IMR-90 (cell line): ENCODE measurements around a stretch of chr16.

- RRBS: 69% methylated on average over 4 of the region's 13 CpGs
CAGE:
- cytosol, long polyA plus RNA: no peak
- long polyA plus RNA: no peak
- nucleus, long polyA plus RNA: no peak
These were observed 176.9 kb downstream of the FOXL1 start for GRCh38 chr16:86755286-86755687.

DNA sequence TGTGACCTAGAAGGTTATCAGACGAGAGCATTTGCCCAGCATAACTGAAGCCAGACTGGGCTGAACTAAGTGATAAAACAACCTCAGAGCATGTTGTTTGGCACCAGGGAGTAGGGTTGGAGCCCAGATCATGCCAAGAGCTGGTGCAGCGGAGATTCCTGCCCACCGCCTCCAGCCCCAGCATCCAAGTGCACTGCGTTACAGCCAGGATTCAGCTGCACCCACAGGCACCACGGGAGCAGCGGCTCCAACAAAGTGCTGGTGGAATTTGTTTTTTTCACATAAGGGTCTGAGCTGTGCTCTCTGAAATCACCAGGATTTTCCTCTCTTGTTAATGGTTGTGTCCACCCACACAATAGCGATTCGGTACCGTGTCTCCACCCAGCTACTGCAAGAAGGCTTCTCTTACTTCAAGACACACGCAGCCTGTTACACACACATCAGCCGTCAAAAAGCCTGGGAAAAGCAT, 273.8 kb downstream of the C16orf95 start:
- RRBS: no CpG with 5 or more reads among the region's 11 CpGs
CAGE:
- cytosol, long polyA plus RNA: no peak
- long polyA plus RNA: no peak
- nucleus, long polyA plus RNA: no peak

- RRBS: no CpG with 5 or more reads among the region's 20 CpGs
CAGE:
- cytosol, long polyA plus RNA: no peak
- long polyA plus RNA: no peak
- nucleus, long polyA plus RNA: no peak
These were observed 10.5 kb upstream of the C16orf95 start for GRCh38 chr16:87327491-87328212.

DNA sequence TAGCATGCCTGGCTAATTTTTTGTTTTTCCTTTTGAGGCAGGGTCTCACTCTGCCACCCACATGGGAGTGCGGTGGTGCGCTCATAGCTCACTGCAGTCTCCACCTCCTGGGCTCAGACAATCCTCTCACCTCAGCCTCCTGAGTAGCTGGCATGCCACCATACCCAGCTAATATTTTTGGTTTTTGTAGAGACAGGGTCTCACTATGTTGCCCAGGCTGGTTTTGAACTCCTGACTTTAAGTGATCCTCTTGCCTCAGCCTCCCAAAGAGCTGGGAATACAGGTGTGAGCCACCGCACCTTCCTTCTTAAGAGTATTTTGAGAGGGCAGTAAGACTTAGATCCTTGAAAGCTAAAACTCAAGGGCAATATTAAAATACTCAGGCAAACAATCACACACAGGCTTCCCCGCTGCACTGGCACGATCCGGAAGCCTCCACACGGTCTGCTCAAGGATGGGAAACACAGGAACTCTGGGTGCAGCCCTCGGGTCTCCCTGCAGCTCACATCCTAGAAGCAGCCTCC, 24.9 kb upstream of the C16orf95 start:
- RRBS: no CpG with 5 or more reads among the region's 8 CpGs
CAGE:
- cytosol, long polyA plus RNA: no peak
- long polyA plus RNA: no peak
- nucleus, long polyA plus RNA: no peak

DNA sequence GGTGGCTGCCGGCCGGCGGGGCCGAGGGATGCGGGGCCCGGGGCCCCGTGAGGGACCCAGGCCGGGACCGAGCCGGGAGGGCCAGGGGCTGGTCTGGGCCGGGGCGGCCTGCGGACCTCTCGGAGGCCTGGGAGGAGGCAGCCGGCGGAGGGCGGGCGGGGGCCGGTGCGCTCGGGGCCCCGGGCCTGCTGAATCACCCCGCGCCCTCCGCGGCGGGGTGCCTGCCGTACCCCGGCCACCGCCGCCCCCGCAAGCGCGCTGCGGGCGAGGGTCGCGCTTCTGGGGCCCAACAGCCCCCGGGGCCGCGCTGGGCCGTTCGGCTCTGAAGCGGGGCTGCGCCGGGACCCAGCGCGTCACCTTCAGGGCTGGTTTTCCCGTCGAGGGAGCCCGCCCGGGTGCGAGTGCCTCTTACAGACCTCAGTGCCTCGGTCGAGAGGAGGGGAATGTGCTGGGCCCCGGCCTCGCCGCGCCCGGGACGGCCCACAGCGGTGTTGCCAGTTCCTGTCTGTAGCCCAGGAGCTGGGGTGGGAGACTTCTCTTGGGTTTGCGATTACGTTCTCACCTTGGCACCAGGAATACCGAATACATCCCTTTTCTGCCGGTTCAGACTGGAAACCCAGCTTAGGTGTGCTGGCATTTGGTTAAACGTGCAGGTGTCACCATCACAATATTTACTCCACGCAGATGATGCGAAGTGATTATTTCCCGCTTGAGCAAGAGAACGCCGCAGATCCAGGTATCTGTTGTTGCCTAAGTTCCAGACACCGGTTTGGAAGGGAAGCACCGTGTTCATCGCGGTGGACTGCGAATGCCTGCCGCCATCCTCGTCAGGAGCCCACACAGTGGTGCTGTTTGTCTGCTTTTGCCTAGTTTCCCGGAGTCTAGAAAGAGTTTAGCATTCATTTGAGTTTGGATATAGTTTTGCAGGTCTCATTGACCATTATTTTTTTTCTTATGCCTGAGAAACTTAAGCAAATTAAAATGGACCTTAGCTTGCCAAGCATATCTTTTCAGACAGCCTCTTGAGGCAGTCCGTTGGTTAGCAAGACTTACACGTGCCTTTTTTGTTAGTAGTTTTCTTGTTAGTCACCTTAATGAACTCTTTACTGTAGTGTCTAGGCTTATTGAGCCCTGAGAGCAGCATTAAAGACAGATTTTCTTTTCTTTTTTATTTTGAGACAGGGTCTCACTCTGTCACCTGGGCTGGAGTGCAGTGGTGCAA, 859 bp downstream of the MAP1LC3B start:
- RRBS: 2% methylated on average over 45 of the region's 82 CpGs
CAGE:
- cytosol, long polyA plus RNA: no peak
- long polyA plus RNA: no peak
- nucleus, long polyA plus RNA: no peak

DNA sequence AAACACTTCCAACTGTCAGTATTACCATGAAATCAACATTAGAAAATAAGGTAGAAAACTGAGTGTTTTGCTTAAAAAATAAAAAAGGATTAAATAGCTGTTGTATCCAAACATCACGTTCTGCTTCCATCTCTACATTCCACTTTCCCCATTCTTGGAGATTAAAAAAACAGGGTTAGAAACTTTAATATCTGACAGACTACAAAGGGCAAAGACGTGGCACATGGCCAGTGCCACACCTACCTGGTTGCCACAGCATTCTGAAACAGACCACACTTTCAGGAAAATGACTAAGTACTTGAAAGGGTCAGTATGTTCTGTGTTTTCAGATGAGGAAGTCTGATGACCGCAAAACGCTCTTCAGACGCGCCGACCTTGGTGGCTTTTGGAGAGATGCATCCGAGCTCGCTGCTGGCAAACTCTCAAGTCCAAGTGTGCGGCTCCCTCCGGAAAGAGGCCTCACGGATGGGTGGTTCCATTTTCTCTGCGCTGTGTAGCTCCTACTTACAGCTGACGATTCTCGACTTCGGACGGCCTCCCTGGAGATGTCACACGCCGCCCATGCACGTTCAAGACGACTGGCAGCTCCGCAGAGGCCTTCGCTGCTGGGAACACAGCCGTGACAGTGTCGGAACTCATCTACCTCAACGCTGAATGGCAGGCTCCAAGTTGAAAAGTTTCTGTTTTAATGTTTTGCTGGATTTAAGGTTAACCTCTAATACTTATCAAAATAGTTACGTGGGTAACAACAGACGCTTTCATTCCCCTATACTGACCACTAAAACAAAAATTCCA, 15.5 kb downstream of the MAP1LC3B start:
- RRBS: no CpG with 5 or more reads among the region's 28 CpGs
CAGE:
- cytosol, long polyA plus RNA: no peak
- long polyA plus RNA: no peak
- nucleus, long polyA plus RNA: no peak

GRCh38 chr16:87409713-87410414, 17.7 kb downstream of the MAP1LC3B start:
- RRBS: no CpG with 5 or more reads among the region's 16 CpGs
CAGE:
- cytosol, long polyA plus RNA: no peak
- long polyA plus RNA: no peak
- nucleus, long polyA plus RNA: no peak

DNA sequence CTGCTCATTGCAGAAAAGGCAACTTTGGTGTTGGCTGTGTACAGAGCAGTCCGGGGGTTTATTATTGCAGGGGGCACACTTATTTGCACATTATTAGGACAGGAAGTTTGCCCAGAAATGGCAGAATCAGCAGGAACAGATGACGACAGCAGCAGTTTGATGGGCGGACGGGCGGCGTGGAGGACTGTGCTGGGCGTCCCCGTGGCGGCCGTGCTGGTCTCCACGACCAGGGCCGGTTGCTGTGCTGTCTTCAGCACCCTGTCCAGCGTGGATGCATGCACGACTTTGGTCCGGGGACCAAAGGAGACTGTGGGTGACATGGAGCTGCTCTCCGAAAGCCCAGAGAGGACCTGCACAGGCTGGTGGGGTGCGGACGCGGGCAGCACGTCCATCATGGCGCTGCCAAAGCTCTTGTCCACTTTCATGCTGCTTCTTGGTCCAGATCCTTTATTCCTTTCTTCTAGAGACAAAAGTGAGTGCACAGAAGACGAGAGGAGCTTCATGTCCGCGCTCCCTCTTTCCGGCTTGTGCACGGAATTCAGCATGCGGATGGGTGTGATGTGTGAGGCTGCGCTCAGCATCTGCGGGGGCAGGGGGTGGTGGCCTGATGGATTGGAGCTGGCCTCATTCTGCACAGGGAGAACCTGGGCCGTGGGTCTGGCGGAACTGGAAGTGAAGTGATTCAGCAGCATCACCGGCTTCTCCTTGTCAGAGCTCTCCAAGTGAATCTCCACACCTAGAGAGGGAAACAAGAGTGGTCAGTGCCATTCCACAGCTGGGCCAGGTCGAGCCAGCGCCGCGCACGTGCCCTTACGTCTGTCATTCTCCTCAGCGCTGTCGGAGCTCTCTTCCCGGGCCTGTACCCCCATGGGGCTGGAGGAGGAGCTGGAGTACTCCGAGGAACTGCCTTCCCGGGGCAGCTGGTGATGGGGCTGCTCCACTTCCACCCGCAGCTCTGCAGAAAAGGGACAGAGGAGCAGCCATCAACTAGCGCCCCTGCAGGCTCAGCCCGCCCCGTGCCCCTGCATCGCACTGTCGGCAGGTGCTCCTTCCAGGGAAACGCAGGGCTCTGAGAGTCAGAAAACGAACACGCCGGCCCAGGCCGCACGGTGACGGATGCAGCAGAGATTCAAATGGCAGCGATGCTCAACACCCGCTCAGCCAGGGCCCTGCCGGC, 20.5 kb downstream of the MAP1LC3B start:
- RRBS: 86% methylated on average over 7 of the region's 59 CpGs
CAGE:
- cytosol, long polyA plus RNA: no peak
- long polyA plus RNA: no peak
- nucleus, long polyA plus RNA: start-site peak on the plus strand centred at position 596 of the sequence, 104 bp wide, 5 and 15 reads in 2 replicates

DNA sequence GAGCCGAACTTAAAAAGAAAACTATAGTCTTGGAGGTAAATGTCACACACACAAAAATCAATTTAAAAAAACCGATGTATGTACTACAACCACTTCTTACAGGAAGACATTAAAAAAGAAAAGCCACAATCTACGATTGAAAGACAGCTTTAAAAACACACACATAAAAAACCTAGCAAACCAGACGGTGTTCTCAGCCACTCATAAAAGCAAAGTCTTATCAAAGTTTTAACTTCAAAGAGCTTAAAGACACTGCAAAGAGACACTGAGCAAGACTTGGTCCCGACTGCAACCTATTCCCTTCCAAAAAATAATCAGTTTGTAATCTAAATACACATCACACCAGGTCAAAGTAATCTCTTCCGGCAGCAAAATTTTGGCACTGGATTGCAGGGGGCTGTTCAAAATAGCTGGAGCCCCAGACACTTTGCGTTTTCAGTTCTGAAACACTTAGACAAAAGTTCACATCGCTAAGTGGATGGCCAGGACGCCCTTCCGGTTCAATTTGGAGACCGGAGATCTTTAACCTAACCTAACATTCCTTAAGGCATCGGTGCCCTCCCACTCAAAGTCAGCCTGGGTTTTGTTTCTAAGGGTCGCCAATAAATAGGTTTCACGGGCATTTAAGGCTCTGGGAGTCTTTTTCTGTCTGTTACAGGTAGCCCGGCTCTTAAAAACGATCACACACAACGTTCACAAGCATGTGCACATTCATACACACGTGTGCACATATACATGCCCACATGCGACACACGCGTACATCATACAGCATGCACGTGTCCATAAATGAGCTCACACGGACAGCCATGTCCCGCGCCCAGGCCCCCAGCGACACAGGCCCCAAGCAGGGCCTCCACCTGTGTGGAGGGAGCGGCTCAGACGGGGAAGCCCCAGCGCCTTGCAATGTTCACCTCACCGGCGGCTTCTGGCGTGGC, 2.5 kb downstream of the ZCCHC14 start:
- RRBS: no CpG with 5 or more reads among the region's 32 CpGs
CAGE:
- cytosol, long polyA plus RNA: no peak
- long polyA plus RNA: no peak
- nucleus, long polyA plus RNA: no peak

- RRBS: 2% methylated on average over 5 of the region's 82 CpGs
CAGE:
- cytosol, long polyA plus RNA: no peak
- long polyA plus RNA: no peak
- nucleus, long polyA plus RNA: no peak
These were observed 734 bp downstream of the ZCCHC14 start for GRCh38 chr16:87492062-87492517.

- RRBS: no CpG with 5 or more reads among the region's 10 CpGs
CAGE:
- cytosol, long polyA plus RNA: no peak
- long polyA plus RNA: no peak
- nucleus, long polyA plus RNA: no peak
These were observed 28.9 kb upstream of the ZCCHC14 start for GRCh38 chr16:87521663-87522222.

- RRBS: 90% methylated on average over 1 of the region's 17 CpGs
CAGE:
- cytosol, long polyA plus RNA: no peak
- long polyA plus RNA: no peak
- nucleus, long polyA plus RNA: no peak
These were observed 27.2 kb downstream of the JPH3 start for GRCh38 chr16:87629460-87629932.

DNA sequence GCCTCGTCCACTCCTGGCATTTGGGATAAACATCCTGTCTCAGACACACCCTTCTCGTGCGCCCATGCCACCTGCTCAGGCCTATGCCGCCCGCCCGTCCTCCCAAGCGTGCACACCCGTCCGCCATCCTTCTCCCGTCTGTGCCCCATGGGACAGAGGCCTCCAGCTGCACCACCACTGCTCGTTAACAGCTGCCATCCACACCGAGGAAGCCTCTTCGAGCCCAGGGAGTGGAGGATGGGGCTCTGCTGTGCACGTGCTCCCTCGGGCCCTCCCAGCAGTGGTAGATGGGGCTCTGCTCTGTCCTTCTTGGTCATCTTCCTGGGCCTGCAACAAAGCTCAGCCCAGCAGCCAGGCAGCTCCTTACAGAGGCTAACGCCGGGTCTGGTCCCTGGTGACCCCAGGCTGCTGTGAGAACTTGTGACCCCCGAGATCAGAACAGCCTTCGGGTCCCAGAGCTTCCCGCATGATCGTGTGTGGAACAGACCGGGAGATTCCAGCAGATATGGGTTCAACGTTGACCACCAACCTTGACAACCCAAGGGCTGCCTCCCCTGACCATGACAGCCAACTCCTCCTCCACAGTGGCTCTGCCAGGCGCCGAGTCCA, 64.0 kb downstream of the KLHDC4 start:
- RRBS: 88% methylated on average over 4 of the region's 25 CpGs
CAGE:
- cytosol, long polyA plus RNA: no peak
- long polyA plus RNA: no peak
- nucleus, long polyA plus RNA: no peak

DNA sequence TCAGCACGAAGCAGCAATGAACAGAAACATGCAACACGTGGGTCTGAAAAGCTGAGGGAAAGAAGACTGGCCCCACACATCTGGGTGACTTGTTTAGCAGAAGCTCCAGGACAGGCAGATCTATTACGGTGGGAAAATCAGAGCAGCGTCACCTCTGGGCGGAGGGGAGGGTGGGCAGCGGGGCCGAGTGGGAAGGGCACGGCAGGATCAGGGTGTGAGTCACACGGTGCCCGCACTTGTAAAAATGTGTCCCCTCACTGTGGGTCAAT, 40.8 kb downstream of the KLHDC4 start:
- RRBS: no CpG with 5 or more reads among the region's 10 CpGs
CAGE:
- cytosol, long polyA plus RNA: no peak
- long polyA plus RNA: no peak
- nucleus, long polyA plus RNA: no peak

DNA sequence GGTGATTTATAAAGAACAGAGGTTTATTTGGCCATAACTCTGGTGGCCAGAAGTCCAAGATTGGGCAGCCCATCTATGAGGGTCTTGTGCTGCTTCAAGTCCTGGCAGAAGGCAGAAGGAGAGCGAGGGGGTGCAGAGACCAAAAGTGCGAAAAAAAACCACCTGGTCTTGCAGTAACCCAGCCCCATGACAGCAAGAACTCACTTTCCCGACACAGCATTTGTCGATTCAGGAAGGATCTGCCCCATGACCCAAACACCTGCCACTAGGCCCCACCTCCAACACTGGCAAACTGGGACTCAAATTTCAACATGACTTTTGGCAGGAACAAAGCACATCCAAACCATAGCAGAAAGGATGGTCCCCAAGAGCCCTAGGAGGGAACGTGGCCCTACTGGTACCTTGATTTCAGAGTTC, 34.7 kb upstream of the KLHDC4 start:
- RRBS: no CpG with 5 or more reads among the region's 5 CpGs
CAGE:
- cytosol, long polyA plus RNA: no peak
- long polyA plus RNA: no peak
- nucleus, long polyA plus RNA: no peak

DNA sequence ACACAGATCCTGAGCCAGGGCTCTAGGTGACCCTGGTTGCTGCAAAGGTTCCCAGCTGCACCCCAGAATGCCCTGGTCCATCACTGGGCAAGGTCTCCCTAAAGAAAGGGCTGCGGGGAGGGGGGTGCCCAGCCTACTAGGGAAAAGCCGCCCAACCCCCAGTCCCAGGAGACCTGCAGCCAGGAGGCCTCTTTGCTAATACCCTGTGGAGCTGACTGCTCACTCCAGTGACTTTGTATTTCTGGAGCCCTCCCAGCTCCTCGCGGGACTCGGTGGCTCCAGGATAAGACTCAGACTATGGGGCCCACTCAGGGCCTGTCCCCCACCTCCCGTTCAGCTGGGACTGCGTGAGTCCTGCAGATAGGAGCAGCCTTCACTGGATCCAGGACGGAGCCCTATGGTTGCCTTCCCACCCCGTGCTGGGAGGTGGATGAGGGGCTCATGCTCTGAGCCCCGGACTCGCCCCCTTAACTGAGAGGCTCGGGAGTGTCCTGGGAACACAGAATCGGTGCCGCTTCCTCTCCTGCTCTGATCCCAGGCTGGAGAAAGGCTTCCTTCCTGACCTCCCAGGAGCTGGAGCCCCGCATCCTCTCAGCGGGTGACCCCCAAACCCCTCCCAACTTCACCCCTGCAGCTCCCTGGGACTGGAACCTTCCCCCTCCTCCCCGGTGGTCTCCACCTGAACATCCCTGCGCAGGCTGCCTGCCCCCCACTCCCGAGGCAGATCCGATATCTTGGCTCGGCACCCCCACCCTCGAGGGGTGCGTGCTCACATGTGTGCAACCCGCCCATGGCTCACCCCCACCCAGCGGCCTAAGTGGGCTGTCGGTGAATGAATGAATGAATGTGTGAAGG, 40.0 kb downstream of the SLC7A5 start:
- RRBS: no CpG with 5 or more reads among the region's 26 CpGs
CAGE:
- cytosol, long polyA plus RNA: no peak
- long polyA plus RNA: no peak
- nucleus, long polyA plus RNA: no peak

- RRBS: 84% methylated on average over 14 of the region's 44 CpGs
CAGE:
- cytosol, long polyA plus RNA: no peak
- long polyA plus RNA: no peak
- nucleus, long polyA plus RNA: no peak
These were observed 23.2 kb downstream of the SLC7A5 start for GRCh38 chr16:87845796-87846872.

DNA sequence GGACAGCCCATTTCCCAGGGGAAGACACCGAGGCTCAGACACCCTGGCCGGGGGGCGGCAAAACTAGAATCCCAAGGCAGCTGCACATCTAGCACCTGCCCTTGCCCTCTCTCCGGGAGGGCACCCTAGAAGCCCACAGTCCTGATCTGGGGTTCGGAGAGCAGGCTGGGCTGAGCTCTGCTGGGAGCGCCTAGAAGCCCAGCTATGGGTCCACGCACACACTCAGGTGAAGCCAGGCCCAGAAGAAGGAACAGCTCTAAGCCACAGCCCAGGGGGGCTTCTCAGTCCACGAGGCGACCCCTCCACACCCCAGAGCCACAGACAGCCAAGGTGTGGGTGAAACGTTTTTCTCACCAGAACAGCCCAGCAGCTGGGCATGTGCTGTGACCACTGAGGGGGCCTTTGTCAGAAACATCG, 22.4 kb downstream of the SLC7A5 start:
- RRBS: 84% methylated on average over 4 of the region's 11 CpGs
CAGE:
- cytosol, long polyA plus RNA: no peak
- long polyA plus RNA: no peak
- nucleus, long polyA plus RNA: no peak

DNA sequence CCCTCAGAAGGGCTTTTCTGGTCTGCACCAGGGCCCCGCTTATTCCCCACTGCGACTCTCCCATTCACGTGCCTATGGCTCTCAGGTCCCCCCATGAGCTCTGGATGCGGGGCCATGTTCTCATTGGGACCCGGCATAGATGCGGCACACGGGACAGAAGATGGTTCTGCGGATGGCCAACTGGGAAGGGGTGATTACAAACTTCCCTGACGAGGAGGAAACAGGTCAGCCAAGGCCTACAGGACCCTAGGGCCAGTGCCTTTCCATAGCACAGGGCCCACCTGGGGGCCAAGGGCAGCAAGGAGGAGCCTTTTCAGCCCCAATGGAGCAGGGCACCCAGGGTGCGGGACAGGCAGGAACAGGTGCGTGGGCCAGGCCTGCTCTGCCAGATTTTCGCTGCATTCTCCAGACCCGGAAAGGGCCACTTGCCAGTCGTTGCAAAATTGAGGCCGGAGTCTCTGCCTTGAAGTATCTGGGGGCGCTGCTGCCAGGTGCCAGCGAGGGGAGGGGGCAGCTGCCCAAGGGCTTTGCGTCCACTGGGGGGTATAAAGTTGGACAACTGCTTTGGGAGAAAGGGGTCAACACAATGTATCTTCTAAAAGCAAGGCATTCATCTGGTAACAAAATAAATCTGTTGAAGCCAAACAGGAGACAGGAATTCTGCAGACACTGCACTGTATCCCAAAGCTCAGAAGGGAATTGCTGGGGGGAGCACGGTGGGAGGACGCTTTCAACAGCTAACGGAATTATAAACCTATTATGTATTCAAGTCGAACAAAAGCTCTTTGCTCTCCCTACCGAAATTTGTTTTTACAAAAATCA, 20.4 kb downstream of the SLC7A5 start:
- RRBS: no CpG with 5 or more reads among the region's 23 CpGs
CAGE:
- cytosol, long polyA plus RNA: no peak
- long polyA plus RNA: no peak
- nucleus, long polyA plus RNA: no peak

DNA sequence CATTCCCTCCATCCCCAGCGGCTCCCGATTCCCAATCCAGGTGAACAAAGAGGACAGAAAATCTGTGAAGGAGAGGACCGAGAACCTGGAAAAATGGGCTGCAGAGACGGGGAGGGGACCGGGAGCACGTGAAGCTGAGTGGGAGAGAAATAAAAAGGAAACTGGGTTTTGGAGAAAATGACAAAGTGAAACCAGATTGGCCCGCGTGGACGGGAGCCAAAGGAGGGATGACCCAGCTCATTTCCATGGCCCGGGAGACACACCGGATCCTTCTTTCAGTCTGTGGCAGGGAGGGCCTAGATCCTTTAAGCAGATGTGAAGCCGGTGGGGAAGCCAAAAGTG, 17.6 kb downstream of the CA5A start:
- RRBS: no CpG with 5 or more reads among the region's 12 CpGs
CAGE:
- cytosol, long polyA plus RNA: no peak
- long polyA plus RNA: no peak
- nucleus, long polyA plus RNA: no peak